ENCODE data around the genes CLPTM1L and MRPL36.

- PRO-cap, result unidirectional peak, minus-strand start at chr5:1100887; bidirectional peak, plus-strand start at chr5:1101258, minus-strand start at chr5:1101068
Measured at GRCh38 chr5:1100738-1101537, 10.9 kb downstream of the SLC12A7 start.

- PRO-cap, result unidirectional peak, plus-strand start at chr5:1134793
Measured at GRCh38 chr5:1134269-1134871, 22.5 kb upstream of the SLC12A7 start.

DNA sequence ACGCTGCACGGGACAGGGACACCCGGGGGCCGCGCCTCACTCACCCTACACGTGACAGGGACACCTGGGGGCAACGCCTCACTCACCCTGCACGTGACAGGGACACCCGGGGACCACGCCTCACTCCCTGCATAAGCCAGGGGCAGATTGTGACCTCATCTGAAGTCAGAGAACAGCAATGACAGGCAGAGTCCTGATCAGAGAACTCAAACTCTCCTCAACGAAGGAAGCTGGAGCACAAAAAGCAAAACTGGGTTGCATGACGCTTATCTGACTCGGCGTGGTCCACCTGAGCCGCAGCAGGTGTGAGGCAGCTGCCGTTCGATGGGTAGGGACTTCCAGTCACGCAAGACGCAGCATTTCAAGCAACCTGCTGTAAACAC, 3.2 kb downstream of the TERT start:
- PRO-cap, result no peak

DNA sequence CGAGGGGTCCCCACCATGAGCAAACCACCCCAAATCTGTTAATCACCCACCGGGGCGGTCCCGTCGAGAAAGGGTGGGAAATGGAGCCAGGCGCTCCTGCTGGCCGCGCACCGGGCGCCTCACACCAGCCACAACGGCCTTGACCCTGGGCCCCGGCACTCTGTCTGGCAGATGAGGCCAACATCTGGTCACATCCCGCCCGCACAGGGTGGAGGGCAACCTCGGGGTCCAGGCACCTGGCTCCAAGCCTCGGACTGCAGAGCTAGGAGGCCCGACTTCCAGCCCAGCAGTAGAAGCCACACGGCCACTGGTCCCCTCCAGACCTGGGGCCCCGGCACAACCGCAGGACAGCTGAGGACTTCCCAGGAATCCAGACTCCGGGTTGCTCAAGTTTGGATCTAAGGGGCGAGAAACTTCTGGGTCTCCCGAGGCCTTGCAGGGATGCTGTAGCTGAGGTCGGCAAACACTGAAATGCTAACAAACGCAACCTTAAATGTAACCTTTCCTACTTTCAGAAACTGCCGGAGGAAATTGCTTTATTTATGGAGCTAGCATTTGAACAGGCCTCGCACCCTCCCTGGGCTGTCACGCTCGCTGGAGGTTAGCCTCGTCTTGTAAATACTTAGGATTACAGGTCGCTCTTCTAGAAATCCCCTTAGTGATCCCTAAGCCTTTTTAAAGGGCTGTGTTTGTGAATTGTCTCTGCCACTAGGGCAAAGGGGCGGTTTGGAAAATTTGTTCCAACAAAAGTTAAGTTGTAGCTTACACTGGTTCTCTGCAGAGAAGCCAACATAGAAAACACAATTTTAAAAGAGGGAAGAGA, 1.1 kb upstream of the TERT start:
- PRO-cap, result no peak

DNA sequence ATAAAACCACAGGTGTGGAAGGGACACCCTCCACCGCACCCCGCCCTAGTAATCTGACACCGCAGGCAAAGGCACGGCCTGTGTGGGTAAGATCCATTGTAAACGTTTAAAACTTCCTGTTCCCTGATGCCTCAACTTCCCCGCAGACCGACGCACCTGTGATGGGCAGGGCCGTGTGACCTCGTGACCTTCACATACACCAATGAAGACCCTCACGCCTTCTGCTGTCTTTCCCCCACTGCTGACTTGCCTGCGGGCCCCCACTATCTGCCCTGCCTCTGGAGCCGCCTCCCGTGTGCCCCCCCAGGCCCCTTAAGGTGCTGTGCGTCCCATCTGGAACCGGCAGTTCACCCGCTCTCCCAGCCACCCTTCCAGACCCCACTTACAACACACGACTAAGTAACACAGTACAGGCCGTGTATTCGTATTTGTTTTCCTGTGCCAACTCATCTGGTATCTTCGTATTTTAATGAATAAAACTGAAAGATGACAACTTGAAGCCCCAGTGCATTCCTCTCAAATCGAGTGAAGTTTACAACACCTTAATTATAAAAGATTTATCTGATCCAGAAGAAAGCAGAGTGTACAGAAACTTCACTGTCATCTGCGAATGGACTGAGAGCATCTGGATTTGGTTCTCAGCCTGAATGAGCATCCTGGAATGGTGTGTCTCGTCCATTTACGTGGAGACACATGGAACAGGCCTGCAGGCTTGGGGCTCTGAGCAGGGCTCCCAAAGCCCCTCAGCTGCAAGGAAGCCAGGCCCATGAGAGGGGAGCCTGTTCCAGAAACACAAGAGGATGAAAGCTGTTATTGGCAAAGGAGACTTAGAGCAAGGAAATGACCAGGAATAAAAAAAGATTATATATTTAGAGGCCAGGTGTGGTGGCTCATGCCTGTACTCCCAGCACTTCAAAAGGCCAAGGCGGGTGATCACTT, 21.8 kb upstream of the TERT start:
- PRO-cap, result bidirectional peak, plus-strand start at position 134 of the sequence, minus-strand start outside the sequence

- PRO-cap, result no peak
Measured at GRCh38 chr5:1318193-1318725, 23.4 kb upstream of the TERT start.

DNA sequence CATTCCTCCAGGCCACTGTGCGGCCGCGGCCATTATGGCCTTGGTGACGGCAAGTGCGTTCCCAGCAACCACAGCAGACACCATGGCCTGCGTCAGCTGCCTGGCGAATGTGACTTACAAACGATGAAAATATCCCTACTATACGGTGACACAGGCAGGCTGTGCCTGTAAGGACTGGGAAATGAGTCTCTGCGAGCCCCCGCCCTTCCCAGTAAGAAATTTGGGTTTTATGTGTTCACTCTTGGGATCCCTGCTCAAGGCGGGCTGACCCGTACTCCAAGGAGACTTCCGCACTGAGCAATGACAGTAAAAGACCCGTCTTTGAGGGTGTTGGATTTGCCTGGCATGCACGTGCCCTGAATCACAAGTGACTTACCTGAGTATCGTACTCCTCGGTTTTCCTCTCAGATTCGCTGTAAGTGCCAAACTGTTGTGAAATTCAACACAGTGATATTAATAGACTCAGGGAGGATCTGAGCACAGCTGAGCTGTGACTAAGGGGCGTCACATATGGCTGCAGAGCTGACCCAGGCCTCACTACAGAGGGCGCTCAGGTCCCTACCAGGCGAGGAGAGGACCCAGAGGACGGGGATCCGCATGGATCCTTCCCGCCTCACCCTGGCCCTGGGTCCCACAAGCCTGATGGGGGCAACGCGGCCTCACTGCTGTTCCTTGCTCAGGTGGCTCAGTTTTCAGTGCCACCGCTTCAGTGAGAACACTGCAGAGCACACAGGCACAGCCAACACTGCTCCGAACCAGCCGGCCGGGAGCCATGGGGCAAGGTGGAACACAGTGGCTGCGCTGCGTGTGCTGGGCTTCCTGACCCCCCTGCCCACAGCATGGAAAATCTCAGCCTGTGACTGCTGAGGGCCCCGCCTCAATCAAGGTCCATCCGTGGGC, 20.3 kb downstream of the CLPTM1L start:
- PRO-cap, result no peak

GRCh38 chr5:1334953-1335399, 9.9 kb downstream of the CLPTM1L start:
- PRO-cap, result no peak

DNA sequence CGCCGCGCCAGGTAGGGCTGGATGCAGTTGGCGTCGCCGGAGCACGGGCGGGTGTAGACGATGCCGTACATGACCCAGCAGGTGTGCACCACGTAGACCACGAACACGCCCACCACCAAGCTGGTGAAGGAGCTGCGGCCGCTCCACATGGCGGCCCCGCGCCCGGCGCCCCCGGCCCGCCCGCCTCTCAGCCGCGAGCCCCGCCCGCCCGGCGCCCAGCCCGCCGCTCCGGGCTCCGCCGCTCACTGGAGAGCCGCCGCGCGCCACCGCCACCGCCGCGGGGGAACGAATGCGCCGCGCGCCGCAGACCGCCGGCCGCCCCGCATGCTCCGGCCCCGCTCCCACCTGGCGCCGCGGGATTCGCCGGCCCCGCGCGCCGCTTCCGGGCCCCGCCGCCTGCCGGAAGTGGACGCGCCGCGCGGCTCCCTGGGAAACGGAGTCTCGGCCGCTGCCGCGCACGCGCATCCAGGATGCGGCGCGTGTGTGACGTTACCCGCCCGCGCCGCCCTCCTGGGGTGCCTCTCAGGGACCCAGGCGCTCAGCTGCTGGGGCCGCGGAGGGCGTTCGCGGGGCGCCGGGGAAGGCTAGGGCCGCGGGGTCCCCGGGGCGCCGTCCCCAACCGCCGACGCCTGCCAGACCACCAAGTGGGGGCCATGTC, at the start of gene CLPTM1L:
Gene CLPTM1L, minus strand, starts transcription at position 407 of the 658 bp plus-strand sequence.
- PRO-cap, result bidirectional peak, plus-strand start at position 500 of the sequence, minus-strand start at position 398 of the sequence

GRCh38 chr5:1478144-1478819, 33.0 kb upstream of the SLC6A3 start:
- PRO-cap, result unidirectional peak, plus-strand start at chr5:1478478

DNA sequence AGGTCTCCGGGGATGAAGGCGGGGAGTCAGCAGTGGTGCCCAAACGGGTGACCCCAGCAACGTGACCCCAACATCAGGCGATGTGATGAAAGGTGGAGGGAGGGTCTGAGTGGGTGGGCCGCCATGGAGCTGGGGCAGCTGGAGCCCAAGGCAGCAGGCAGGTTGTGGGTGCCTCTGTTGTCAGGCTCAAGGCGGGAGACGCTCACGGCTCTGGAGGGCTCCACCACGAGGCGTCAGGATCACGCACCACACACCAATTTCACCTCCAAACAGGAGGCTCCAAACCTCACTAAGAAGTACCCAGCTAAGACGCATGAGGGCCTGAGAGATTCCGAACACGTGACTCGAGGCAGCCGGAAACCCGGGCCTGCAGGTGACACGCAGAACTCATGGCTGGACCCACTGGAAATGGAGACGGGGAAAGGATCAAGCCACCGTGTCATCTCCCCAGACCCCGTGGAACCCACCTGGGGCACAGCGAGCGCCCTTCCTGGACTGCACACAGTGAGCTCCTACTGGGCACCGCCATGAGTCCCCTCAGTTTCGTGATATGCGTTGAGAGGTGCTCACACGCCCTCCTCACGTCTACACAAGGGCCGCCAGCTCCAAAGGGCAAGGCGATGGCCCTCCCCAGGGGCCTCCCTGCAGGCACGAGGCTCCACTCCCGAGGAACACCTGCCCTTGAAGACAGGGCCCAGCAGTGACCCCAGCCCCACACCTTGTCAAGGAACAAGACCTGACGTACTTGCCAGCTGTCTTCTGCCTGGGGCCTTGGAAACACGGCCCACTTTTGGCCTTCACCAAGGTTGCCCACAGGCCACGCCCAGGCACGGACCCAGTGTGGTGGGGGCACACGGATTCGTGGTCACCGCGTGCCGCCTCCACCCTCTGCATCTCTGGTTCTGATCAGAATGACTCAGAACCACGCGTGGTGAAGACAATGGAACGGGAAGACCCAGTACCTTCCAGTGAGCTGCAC, 37.0 kb downstream of the LPCAT1 start:
- PRO-cap, result no peak

DNA sequence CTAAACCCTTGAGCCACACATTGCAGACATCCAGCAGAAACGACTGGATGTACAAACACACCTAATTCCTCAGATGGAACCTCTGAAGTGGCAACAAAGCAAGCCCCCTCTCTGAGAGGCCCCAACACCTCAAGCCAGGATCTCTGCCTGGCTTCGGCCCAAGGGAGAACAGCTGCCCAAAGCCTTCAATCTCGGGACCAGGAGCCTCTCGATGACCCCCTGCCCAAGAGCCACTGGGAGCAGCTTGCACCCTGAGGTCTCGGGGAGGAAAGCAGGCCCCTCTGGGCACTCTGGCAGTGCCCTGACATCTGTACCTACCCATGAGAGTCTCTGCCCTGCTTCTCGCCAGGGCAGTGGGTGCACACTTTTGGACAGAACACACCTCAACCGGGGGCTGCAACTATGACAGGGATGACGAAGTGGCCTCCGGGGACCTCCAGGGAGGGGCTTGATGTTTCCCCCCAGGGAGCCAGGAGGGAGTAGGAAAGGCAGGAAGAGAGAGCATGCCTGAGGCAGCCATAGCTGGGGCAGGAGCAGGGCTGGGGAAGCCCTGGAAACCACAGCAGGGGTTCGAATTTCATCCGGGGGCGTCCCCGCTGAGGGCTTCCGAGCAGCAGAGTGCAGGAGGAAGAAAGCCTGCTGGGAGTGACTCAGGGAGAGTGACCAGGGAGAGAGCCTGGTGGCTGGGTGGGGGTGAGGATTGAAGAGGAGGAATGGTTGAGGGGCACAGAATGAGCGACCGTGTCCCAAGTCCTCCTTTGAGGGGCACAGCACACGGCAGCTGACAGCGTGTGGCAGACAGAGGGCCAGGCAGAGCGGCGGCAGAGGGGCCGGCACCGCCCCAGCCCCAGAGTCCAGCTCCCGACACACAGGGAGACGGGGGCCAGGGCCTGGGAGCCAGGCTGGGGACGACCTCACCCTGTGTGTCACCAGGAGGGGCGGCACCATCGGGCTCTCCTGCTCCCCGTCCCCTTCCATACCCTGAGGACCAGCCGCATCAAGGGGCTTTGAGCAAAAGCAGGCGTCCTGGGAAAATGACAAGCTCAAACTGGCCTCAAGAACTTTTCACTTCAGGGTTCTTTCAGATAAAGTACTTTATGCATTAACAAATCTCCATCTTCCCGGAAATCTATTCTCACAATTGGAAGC, 1.8 kb downstream of the LPCAT1 start:
- PRO-cap, result no peak

GRCh38 chr5:1799725-1800126, at the start of gene MRPL36:
TSS of gene MRPL36 (minus strand) at chr5:1799837.
- PRO-cap, result bidirectional peak, plus-strand start at chr5:1799988, minus-strand start at chr5:1799832

DNA sequence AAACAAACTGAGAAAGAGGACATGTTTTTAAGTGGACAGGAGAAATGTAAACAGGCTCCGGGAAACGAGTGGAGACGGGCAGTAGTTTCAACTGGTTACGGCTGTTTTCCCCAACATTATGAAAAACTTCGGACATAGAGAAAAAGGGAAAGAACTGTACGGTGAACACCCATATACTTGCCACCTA, 383 bp upstream of the MRPL36 start:
- PRO-cap, result no peak

GRCh38 chr5:2011774-2012205, 129.1 kb upstream of the IRX4 start:
- PRO-cap, result no peak

- PRO-cap, result no peak
Measured at GRCh38 chr5:2268011-2268496, 385.3 kb upstream of the IRX4 start.

GRCh38 chr5:3606241-3606778, 10.7 kb downstream of the IRX1 start:
- PRO-cap, result no peak

DNA sequence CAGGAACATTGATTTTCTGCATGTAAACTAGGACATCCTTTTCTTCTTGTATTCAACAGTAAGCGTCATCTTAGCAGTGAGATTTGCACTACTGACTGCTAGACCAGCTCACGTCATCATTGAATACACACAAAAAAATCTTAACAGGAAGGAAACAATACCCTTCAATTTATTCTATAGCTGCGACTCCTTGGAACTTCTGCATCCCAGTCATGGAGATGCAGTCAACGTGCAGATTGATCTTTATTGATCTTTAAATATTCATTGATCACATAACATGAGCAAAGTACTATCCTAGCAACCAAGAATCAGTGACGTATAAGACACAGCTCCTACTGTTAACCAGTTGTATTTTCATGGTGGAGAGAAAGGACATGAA, 135.7 kb downstream of the IRX1 start:
- PRO-cap, result unidirectional peak, minus-strand start at position 120 of the sequence

GRCh38 chr5:4992185-4992582, 147.9 kb upstream of the ADAMTS16 start:
- PRO-cap, result no peak

DNA sequence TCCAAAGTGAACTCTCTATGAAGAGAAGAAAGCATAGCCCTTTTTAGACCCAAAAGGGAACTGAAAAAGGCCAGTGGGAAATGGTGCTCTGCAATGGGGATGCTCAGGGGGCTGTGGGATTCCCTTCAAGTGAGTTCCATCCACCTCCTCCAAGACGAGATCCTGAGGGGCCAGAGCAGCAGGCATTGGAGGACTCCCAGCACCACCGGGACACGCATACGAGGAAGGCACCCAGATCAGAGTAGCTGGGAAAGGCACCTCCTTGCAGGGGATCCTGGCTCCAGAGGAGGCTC, 288.3 kb downstream of the MED10 start:
- PRO-cap, result no peak